Gastrocnemius medialis (tissue), 3 donors: Measurements from ENCODE around the gene HOXB1.

GRCh38 chr17:47956814-47957547 is 702 bp downstream of the PRR15L start:
- PRO-cap = no peak
- RAMPAGE, long total RNA, 3 experiments = no peak in any of the 3 experiments

- PRO-cap = no peak
- RAMPAGE, long total RNA, 3 experiments = no peak in any of the 3 experiments
Observed at GRCh38 chr17:48023188-48023667, 14.4 kb downstream of the COPZ2 start.

- PRO-cap = no peak
- RAMPAGE, long total RNA, 3 experiments = no peak in any of the 3 experiments
Observed at GRCh38 chr17:48055404-48056151, 7.4 kb downstream of the NFE2L1 start.

GRCh38 chr17:48108523-48108982 is 987 bp downstream of the SNX11 start:
- PRO-cap = no peak
- RAMPAGE, long total RNA, 3 experiments = no peak in any of the 3 experiments

DNA sequence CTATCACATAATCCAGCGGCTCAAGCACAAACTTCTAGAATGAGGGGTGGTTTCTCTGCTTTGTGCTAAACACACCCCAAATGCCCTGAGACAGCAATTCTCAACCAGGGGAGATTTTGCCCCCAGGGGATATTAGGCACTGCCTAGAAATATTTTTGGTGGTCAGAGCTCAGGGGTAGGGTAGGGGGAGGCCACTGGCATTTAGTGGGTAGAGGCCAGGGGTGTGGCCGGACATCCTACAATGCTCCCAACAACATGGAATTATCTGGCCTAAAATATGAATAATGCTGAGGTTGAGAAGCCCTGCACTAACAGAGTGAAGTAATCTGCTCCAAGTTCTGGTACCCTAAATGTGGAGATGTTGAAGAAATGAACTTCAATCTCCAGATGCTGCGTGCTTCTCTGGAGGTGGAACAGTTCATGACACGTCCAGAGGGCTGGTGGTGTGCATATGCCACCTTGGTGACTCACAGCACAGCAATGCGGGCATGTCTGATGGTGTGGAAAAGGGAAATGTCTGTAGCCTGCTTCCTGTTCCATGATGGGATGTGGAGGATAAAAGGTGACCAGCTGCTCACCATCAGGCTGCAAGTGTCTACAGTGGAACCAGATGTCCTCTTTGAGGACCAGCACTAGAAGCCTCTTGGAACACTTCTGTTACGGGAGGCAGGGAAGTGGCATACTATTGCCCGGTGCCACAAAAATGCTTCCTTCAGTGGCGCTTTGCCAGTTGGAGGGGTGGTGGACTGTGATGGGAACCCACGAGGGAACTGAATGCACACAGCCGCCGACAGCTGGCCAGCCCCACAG is 19.7 kb downstream of the SNX11 start:
- PRO-cap = no peak
- RAMPAGE, long total RNA, 3 experiments = no peak in any of the 3 experiments

DNA sequence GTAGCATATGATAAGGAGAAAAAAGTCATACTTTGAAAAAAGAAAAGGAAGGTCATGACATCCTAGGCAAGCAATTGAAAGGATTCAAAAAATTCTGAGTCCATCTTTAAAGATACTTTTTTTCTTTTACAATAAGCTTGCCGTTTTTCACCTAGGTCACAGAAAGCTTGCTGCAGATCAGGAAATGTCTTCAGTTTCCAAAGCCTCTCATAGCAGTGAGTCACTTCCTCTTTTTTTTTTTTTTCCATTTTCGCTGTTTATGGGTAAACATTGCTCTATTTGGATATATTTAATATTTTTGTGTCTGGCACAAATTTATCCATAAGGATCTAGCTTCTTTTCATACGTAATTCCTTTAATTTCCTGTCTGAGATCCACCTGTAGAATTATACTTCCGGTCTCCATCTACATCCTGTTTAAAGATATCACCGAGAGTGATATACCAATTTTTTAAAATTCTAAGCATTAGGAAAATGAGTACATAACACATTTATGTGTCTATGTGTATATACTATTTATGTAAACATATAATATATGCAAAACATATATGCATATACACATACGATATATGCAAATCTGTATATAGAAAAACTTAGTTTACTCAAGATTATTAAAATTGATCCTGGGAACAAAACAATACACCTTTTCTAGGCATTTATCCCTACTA is 134.5 kb downstream of the SKAP1 start:
- PRO-cap = no peak
- RAMPAGE, long total RNA, 3 experiments = no peak in any of the 3 experiments

GRCh38 chr17:48530714-48531313 is at the start of gene HOXB1:
Gene HOXB1, minus strand, starts transcription at chr17:48531011.
- PRO-cap = no peak
- RAMPAGE, long total RNA, 3 experiments = no peak in any of the 3 experiments

- PRO-cap = no peak
- RAMPAGE, long total RNA, 3 experiments = no peak in any of the 3 experiments
Observed at GRCh38 chr17:48558456-48558899, 13.6 kb upstream of the HOXB2 start.

DNA sequence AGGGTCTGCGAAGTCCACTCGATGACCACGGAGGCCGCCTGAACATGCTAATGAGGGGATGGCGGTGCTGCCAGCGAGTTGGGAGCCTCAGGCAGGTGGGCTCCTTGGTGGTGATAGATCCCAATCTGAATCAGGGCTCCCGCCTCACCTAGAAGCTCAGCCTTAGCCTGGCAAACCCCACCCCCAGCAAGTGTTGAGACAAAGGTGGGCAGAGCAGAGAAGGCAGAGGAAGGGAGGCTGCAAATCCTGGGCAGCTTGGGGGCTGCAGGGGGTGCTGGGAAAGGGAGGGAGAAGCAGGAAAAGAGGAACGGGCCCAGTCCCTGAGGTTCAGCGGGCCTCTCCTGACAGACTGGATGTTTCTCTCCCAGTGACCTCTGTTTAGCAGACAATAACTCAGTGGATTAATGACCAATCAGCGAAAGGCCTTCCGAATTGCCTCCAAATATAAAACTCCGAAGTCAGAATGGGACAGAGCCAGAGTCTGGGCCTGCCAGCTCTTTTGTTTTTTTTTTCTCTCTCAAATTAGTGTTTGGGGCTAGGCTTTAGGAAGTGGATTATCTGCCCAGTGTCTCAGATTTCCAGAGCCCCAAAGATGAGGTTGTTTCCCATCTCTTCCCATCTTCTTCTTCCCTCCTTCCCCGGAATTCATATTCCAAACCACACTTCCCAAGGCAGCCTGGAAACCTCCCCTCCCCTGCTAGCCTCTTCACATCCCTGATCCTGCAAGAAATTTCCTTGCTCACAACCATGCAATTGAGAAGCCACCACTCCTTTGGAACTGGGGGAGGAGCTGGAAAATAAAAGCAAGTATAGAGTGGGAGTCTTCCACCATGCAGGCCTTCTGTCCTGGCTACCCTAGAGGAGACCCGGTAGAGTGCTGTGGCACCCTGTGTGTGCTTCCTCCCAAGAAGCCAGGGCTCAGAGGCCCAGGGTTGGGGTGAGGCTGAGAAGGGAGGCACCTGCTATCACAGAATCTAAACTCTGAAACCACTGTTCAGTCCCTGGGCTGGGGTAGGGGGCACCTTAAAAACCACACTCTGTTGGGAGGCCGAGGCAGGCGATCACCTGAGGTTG is 15.3 kb upstream of the HOXB2 start:
- PRO-cap = no peak
- RAMPAGE, long total RNA, 3 experiments = no peak in any of the 3 experiments

GRCh38 chr17:48563871-48564038 is 14.4 kb downstream of the HOXB4 start:
- PRO-cap = no peak
- RAMPAGE, long total RNA, 3 experiments = no peak in any of the 3 experiments

DNA sequence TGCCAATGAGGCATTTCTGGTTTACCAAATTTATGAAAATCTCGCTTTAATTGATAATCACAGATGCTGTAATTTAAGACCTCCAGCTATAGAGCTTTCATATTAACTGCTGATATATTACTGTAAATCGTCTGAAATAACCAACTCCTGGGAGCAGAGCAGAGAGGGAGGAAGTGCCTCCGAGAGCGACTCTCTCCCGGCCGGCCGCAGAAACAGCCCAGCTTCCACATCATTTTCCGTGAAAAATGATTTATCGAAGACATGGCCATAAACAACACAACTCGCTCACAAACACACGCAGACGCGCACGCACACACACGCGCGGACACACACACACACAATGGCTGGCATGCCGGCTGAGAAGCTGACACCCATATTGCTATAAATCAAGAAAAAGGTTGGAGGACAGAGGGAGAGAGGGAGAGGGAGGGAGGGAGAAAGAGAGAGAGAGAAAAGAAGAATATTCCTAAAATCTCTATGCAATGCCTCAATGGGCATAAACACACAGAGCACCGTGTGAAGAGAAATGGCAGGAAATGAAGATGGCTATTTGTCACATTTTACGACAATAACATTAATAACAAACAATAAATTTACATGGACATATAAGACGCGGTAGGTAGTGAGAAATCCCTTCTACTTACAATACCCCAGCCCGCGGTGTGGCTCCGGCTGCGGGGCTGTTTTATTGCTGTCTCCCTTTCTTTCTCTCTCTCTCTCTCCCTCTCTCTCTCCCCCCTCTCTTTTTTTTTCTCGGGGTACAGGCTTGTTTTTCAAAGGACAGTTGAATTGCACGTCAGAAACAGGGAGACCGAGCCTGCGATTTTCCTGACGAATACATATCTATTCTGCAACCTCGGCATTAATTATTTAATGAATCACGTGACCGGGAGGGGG is 9.6 kb downstream of the HOXB4 start:
- PRO-cap = no peak
- RAMPAGE, long total RNA, 3 experiments = no peak in any of the 3 experiments

- PRO-cap = no peak
- RAMPAGE, long total RNA, 3 experiments = no peak in any of the 3 experiments
Observed at GRCh38 chr17:48587421-48588204, 2.4 kb downstream of the HOXB3 start.

DNA sequence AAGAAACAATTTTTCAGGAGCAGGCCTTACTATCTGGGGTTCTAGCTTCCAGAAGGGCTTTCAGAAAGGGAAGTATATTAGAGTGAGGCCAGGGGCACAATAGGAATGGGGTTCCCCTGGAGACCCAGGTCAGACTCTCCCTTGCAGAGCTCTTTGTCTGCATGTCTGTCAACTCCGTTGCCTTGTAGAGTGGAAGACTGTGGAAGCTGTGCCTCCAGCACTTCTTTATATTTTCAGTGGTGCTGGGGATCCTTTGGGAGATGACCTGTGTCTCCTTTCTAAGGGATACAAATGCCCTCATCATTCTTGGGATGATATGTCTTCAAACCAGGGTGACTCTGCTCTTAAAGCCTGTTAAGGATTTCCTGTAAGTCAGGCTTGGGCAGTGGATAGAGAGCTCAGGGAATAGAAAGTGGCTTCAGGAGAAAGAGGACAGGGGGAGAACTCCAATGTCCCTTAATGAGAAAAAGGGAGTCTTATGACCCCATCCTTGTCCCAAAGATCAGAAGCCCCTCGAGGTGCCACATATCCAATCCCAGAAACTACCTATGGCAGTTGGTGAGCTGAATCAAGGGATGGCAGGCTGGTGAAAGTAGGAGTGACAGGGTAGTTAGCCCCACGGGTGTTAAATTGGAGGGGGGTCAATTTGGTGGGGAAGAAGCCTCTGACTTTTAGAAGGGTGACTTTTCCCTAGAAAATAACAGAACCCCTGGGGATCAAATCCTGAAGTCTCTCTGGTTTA is 1.5 kb downstream of the HOXB3 start:
- PRO-cap = no peak
- RAMPAGE, long total RNA, 3 experiments = no peak in any of the 3 experiments

GRCh38 chr17:48594598-48595127 is 1.1 kb upstream of the HOXB5 start:
- PRO-cap = no peak
- RAMPAGE, long total RNA, 3 experiments = no peak in any of the 3 experiments

- PRO-cap = no peak
- RAMPAGE, long total RNA, 3 experiments = no peak in any of the 3 experiments
Observed at GRCh38 chr17:48596996-48597585, 3.5 kb upstream of the HOXB5 start.

DNA sequence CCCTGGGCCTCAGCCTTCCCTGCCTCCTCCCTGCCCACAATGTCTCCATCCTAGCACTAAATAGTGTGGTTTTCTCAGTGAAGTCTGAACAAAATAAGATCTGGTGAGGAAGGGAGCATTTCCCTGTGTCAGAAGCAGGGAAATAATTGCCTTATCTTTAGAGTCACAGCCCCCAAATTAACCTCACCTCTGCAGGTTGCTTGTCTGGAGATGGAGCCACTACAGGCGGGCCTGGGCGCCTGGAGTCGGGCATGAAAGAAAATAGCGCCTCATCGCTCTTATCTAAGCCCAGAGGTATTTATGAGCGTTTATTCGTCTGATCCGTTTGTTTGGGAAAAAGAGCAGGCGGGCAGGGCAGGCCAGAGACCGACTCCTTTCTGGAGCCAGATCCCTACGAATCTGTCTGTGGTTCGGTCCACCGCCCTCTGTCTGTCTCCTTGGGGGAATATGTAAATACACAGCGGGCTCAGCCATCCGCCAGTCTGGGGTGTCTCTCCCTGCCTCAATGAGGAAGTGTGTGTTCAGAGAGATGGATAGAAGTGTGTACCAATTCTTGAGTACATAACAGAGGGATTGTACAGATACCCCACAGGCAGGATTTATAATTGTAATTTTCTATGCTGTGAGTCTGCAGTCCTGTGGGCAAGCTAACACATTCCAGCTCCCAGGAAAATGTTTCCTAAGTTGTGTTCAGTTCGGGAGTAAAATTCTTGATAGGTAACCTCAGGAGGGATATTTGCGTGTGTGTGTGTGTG is 4.4 kb downstream of the HOXB6 start:
- PRO-cap = no peak
- RAMPAGE, long total RNA, 3 experiments = no peak in any of the 3 experiments

DNA sequence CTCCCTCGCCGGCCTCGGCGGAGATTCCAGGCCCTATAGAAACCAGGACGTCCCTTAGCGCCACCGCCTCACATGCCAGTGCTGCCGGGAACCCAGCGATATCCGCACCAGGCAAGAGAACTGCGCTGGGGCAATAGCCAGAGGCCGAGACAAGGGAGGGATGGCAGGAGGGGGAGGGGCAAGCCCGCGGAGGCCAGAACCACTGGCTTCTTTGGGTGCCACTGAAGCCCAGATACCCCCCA is 929 bp downstream of the HOXB6 start:
- PRO-cap = bidirectional peak, plus-strand start at position 116 of the sequence, minus-strand start at position 106 of the sequence
- RAMPAGE, long total RNA, 3 experiments = no peak in any of the 3 experiments

DNA sequence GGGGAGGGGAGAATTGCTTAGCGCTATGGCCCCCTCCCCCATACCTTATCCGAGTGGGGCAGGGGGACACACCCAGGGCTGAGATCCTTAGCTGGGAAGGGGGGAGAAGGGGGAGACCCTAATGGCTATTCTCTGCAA is 924 bp downstream of the HOXB7 start:
- PRO-cap = no peak
- RAMPAGE, long total RNA, 3 experiments = no peak in any of the 3 experiments

- PRO-cap = no peak
- RAMPAGE, long total RNA, 3 experiments = no peak in any of the 3 experiments
Observed at GRCh38 chr17:48624762-48625490, 1.2 kb downstream of the HOXB9 start.

DNA sequence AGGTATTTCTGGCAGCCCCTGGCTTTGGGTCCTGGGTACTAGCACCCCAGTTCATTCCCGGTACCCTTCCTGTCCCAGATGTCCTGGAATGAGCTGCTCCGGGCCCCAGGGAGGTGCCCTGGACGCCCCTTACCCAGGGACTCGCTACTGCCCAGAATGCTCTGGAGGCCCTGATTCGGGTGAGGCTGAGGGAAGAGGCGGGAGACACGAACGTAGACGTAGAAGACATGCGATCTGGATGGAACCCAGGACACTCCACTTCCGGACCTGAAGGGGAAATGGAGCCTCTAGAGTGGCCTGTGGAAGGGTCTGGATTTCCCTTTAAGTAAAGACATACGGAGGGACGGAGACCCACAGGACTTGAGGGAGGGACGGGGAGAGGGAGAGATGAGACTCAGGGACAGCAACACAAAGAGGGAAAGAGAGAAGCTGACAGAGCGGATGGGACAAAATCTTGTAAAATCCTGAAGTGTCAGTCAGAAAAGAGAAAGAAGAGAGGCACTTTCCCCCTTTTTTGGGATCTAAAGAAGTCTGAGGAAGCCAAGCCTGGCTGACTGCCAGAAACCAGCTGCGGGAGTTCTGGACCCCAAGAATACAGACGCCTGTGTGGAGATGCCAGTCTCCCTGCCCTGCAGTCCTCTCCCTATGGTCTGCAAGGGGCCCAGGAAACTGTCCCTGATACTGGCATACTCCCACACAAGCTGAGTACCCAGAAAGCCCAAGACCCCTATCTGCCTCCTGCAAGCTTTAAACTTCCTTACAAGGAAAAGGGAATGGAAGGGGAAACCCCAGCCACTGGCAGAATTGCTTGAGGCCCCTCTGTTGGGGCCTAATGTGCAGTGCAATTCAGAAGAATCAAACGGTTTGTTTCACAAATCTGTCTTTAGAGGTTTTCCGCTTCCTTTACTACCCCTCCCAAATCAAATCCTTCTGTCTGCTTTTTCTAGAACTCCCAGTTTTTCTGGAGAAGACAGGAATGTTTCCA is 1.1 kb upstream of the HOXB13 start:
- PRO-cap = no peak
- RAMPAGE, long total RNA, 3 experiments = no peak in any of the 3 experiments